Pericardium fibroblast (primary cell): ENCODE measurements around a stretch of chr12.

- RAMPAGE, long total RNA: no peak
Observed at GRCh38 chr12:120710833-120711285, 601 bp downstream of the UNC119B start.

DNA sequence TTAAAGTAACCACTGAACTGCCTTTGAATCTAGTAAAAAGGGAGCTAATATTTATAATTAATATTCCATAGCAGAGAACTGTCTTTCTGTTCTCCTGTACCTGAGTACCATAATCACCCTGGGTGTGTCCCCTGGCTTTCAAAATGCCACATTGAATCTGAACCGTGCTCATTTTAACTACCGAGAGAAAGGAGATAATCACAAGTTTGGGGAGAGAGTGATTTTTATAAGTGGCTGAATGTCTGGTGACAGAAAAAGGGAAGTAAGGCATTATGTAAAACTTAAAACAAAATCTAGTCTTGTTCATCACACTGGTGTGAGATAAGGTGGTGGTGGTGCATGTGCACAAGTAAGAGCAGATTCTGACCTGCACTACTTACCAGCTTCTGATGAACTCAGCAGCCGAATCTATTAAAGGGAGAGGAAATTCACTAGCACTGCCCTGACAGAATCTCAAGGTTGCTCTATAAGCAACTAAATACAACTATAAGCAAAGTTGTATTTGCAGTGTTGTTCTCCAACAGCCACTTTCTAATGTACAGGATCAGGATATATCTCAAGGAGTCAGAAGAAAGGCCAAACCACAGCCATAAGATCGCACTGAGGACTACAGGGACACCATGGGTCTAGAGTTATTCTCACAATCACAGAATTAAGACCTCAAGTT is 56.3 kb downstream of the SPPL3 start:
- RAMPAGE, long total RNA: no peak

DNA sequence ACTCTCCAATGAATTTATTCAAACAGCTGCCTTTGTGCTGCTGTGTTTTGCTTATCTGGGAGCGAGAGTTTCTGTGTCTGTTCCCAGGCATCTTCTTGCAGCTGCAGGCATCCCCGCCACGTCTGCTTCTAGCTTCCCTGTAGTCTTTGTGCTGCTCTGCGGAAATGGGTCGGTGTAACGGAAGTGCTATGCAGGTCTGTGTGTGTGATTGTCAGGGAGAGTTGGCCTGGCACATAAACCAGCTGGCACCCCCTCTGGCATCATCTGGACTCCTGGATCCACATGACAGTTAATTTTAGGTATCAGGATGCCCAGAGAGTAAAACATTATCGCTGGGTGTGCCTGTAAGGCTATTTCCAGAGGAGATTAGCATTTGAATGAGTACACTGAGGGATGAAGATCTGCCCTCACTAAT is 9.4 kb upstream of the OASL start:
- RAMPAGE, long total RNA: no peak

DNA sequence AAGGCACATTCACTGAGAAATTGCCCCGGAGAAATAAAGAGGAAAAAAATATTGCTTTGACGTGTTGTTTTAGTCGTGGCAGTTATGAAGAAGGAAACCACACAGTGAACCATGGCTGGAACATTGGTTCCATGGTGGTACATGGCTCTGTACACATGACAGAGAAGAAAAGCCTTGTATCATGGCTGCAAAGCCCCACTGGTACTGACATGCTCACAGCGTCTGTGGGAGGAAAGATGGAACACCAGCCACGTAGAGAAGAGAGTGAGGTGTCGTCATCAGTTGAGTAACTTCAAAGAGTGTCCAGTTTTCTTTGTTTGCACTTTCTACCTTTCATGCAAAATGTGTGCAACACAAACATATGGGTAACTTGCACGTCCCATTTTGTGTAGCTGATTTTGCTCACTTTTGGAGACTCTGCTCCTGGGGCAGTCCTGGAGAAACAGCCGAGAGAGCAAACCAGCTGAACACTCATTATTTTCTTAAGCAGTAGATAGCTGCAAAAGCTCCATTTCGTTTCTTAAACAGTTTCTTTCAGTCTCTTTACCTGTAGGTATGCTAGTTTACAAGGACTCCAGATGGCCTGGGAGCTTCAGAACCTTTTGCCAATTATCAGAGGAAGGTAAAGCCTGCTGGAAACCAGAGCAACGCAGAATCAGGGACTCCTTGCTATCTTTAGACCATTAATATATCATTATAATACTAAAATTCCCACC is 6.3 kb upstream of the P2RX7 start:
- RAMPAGE, long total RNA: no peak

GRCh38 chr12:121128096-121128680 is 4.5 kb upstream of the P2RX7 start:
- RAMPAGE, long total RNA: no peak

DNA sequence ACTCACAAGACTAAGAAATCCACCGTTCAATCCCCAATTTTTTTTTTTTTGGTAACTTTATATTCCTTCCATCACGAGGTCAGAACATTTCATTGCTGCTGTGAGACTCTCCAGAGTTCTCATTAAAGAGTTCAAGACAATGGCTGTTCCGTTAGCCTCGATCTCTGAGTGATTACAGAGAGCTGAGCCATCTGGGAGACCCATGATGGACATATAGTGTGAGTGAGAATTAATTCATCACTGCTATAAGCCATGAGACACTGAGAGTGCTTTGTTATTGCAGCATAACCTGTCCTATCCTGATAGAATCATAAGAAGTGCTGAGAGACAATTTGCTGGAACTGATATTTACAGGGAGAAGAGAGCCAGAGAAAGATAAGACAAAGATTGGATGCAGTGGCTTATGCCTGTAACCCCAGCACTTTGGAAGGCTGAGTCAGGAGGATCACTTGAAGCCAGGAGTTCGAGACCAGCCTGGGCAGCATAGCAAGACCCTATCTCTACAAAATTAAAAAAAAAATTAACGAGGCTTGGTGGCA is 3.1 kb upstream of the P2RX7 start:
- RAMPAGE, long total RNA: no peak

DNA sequence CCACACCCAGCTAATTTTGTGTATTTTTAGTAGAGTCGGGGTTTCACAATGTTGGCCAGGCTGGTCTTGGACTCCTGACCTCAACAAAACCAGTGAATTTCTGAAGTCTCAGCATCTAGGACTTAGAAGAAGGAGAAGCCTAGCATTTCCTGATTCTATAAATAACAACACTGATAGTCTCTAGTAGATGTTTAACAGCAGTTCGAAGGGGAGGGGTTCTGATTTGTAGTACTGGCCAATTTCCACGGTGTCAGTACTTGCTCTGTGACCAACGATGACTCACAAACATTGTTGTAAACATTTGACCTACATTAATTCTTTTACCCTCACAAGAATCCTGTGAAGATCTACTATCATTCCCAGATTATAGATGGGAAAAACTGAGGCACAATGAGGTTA is 5.0 kb downstream of the P2RX4 start:
- RAMPAGE, long total RNA: no peak

- RAMPAGE, long total RNA: no peak
Observed at GRCh38 chr12:121261672-121262416, 34.7 kb downstream of the CAMKK2 start.

DNA sequence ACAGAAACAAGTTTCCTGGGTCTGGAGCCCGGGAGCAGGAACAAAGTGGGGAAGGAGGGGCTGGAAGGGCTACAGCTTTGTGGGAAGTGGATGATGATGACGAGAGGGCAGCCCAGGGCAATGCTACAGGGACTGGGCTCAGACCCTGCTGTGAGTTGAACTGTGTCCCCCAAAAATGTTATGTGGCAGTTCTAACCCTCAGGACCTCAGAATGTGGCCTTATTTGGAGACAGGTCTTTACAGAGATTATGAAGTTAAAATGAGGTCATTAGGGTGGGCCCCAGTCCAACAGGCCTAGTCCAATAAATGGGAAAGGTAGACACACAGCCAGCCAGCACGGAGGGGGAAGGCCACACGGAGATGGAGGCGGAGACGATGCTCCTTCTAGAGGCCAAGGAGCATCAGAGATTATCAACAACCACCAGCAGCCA is 14.3 kb downstream of the CAMKK2 start:
- RAMPAGE, long total RNA: no peak

GRCh38 chr12:121284608-121285319 is 11.7 kb downstream of the CAMKK2 start:
- RAMPAGE, long total RNA: no peak

GRCh38 chr12:121326946-121327840 is 25.0 kb downstream of the ANAPC5 start:
- RAMPAGE, long total RNA: no peak

- RAMPAGE, long total RNA: no peak
Observed at GRCh38 chr12:121391632-121392121, 8.2 kb upstream of the RNF34 start.

DNA sequence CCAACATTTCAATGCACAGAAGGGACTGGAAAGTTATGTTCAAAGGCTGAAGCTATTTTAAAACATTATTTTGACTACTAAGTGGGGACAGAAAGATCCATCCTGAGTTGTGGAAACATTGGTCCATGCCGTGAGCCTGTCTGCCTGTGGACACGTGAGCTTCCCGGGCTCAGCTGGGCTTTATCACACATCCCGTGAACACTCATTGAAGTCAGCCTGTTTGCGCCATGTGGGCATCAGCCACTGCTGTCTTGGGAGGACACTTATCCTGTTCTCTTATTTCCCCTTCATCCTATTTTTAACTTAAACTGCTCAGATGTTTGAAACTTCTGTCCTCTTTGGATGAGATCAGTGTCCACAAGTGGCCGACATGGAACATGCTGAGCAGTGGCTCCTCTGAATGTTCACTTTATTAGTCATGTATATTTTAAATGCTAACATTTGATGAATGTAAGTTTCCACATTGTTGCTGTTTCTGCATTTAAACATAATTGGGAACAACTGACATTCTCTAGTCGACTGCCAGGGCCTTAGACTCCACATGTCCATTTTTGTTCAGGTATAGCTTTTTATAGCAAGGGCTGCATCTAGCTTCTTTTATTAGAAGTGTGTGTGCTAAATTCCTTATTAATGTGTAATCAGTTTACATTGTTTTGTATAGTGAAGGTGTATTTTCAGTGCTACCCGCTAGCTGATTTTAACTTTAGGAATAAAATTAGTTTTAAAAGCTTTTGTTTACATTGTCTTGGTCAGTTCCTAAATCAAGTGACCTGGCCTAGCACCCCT is 23.9 kb downstream of the RNF34 start:
- RAMPAGE, long total RNA: no peak

GRCh38 chr12:121530513-121531183 is 50.2 kb downstream of the KDM2B start:
- RAMPAGE, long total RNA: no peak

DNA sequence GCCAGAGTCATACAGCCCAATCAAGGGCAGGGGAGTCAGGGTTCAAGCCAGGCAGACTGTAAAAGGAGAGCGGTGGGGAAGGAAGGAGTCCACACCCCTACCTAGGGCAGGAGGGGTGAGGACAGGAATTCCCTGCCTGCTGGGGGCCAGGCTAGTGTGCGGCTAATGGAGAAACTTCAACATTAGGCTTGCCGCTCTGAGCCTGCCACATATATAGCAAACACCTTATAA is 31.0 kb downstream of the MORN3 start:
- RAMPAGE, long total RNA: no peak

- RAMPAGE, long total RNA: no peak
Observed at GRCh38 chr12:121753763-121754156, 39.7 kb downstream of the RHOF start.

GRCh38 chr12:121779479-121779876 is 14.0 kb downstream of the RHOF start:
- RAMPAGE, long total RNA: no peak

- RAMPAGE, long total RNA: no peak
Observed at GRCh38 chr12:121800256-121800440, 3.7 kb upstream of the SETD1B start.

DNA sequence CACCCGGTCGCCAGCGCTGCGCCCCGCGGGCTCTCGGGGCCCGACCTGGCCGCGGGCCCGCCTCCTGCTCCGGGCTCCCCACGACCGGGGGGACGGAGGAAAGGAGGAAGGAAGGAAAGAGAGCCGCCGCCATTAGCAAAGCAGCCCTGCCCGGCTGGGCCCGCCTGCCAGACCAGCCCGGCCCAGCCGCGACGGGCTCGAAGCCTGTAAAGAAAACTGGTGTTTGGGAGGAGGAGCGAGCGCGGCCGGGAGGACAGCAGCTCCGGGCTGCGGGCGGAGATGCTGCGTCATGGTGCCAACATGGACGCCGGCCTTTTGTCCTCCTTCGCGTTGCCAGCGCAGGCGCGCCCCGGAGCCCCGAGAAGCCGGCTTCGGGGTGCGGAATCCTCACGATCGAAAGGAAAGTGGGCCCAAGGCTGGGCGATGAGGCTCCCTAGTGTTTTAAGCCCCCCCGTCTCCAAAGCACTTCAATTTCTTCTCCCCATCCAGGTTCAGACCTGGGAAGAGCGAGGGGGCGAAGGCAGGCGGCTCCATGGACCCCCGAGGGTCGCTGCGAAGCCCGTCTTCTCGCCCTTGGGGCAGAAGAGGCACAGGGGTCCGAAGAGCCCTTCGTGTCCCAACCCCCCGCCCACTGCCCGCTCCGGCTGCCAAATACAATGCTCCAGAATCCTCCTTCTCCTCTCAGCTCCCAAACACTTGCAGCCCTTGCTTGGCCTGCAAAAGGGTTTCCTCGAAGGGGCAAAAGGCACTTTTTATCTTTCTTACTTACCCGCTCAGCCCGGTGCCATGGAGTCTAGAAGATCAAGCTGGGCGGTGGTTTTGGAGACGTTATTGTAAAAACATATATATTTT is 2.8 kb upstream of the SETD1B start:
- RAMPAGE, long total RNA: no peak

DNA sequence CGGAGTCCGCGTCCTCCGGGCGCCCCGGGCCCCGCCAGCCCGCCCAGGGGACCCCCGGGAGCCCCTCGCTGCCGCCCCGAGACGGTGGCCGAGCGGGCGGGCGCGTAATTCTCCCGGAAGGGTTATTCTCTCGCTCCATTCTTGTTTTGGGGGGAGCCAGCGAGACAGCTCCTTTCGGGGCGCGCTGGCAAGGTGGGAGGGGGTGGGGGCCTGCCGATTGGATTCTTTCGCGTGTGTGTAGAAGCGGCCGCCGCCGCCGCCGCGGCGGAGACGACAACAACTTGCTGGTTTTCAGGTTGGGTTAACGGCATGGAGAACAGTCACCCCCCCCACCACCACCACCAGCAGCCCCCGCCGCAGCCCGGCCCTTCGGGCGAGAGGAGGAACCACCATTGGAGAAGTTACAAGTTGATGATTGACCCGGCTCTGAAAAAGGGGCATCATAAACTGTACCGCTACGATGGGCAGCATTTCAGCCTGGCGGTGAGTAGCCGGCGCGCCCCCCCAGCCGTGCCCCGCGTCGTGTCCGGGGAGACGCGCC is 690 bp downstream of the SETD1B start:
- RAMPAGE, long total RNA: no peak